Zone of skin (tissue), 1 donor: ENCODE results near the gene TUBA3C.

GRCh38 chr13:19181518-19181920 is at the start of gene TUBA3C:
Gene TUBA3C (minus strand): TSS chr13:19181824.
- RRBS: no CpG with 5 or more reads among the region's 27 CpGs

- RRBS: no CpG with 5 or more reads among the region's 17 CpGs
These were observed 64.7 kb downstream of the TPTE2 start for GRCh38 chr13:19496700-19496974.

DNA sequence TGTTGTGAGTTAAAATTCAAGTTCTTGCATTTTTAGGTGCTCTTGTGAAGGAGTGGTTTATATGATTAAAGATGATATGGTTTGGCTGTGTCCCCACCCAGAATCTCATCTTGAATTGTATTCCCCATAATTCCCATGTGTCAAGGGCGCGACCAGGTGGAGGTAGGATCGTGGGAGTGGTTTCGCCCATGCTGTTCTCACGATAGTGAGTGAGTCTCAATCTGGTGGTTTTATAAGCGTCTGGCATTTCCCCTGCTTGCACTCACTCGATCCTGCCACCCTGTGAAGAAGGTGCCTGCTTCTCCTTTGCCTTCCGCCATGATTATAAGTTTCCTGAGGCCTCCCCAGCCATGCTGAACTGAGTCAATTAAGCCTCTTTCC is 2.2 kb downstream of the MPHOSPH8 start:
- RRBS: no CpG with 5 or more reads among the region's 8 CpGs

- RRBS: no CpG with 5 or more reads among the region's 14 CpGs
These were observed 55.1 kb downstream of the MPHOSPH8 start for GRCh38 chr13:19688166-19689400.

GRCh38 chr13:20177002-20177604 is 15.6 kb downstream of the GJB2 start:
- RRBS: 6% methylated on average over 14 of the region's 52 CpGs

DNA sequence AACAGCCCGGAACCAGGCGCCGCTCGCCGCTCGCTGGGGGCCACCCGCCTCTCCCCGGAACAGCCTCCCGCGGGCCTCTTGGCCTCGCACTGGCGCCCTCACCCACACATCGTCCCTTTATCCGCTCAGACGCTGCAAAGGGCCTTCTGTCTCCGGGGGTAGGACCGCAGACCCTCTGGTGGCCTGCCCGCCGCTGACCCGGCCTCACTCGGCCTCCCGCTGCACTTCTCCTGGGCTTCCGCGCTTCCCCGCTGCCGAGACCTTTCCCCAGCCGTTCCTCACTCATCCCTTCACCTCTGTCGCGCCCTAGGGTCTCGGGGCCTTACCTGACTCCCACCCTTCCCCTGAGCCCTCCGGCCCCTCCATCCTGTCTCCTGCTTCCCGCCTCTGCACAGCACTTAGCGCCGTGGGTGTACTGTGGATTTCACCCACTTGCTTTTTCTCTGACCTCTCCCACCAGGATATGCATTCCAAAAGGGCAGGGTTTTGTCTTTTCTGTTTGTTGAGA is 69.7 kb upstream of the GJB6 start:
- RRBS: 36% methylated on average over 18 of the region's 34 CpGs

- RRBS: no CpG with 5 or more reads among the region's 14 CpGs
These were observed 108.5 kb upstream of the GJB6 start for GRCh38 chr13:20340501-20341120.

DNA sequence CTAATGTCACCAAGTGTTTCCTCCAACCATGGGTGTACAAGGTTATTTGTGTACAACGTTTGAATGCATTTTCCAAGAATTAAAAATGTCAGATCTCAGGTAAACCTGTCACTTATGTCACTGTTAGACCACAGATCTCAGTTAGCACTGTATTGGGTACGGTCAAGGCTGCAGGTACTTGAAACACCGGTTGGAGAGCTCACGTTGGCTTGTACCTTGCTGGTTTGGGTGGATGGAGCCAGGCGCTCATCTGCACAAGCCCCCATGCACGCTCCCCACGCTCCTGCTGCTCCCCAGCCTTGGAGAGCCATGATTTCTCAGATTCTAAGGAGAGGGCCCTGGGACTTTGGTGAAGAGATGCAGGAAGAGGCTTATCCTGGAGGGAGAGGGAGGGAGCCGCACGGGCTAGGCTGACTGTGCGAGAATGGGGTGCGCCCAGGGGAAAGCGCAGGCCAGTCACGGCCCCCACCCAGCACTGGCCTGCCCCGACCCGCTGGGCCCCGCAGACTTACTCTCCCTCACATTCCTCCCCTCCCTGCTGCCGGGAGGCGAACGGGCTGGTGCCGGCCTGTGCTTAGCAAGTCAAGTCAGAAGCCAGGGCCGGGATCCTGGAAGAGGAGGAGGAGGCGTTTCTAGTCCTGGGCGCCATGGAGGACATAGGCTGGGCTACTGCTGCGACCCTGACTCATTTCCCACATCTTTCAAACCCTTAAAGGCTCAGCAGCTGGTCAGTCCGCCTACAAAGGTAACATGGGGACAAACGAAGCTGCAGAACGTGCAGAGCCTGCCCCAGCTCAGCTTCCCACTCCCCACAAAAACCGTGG is 120.1 kb downstream of the CRYL1 start:
- RRBS: no CpG with 5 or more reads among the region's 28 CpGs

GRCh38 chr13:20461395-20461786 is 64.3 kb downstream of the CRYL1 start:
- RRBS: no CpG with 5 or more reads among the region's 2 CpGs

- RRBS: no CpG with 5 or more reads among the region's 7 CpGs
These were observed 21.9 kb downstream of the CRYL1 start for GRCh38 chr13:20503624-20504237.

DNA sequence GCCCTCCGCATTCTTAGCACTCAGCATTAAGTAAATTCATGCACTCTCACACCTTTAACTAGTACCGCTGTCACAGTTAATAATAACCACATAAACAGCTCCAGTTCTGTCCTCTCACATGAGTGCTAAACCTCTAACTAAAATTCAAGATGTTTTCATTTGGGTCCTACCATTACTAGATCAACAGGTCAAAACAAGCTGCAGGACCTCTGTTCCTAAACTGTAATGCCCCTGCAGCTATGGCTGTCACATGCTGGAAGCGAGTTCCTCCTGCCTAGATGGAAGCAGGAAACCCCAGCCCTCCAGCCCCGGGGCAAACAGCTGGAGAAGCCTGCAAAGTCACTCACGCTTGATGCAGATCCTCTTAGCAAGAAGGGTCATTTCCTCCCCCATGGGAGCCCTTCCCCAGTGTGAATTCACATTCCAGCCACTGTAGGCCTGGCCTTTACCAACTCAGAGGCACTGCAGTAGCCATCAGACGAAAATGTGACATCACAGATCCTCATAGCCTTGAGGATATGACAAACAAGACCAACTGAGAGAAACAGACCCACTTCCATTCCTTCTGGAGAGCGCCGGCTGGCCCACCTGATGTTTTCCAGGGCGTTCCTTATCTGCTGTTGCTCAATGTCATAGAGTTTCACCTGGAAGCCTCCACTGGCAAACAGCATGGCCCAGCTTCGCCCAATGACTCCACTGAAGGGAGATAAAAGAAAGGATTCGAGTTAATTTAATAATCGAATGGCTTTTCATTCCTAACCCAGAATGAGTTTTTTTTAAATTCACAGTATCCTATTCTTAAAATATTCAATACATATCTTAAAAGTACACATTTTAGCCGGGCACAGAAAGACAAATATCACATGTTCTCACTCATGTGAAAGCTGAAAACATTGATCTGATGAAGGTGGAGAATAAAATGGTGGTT is 13.5 kb downstream of the CRYL1 start:
- RRBS: no CpG with 5 or more reads among the region's 13 CpGs

DNA sequence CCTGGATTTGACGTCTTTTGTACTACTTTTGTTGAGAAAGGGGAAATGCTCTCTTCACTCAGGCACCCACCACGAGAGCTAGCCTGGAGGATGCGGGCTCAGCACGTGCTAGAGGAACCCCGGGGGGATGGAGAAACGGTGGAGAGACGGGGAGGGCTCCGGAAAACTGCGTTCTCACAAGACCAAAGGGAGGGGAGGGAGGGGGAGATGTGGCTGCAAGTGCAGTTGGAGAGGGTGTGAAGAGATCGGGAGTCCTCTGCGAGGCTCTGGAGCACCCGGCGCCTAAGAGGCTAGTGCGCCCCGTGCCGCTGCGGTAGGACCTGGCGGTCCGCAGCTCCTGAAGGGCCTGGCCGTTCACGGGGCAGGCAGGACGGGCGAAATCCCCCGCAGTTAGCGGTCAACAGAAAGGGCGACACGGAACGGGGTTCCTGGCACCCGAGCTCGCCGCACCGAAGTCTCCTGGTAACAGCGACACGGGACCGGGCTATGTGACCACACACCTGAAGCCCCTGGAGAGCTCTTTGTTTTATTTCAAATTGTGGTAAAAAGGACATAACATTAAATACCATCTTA is 43.5 kb upstream of the XPO4 start:
- RRBS: 29% methylated on average over 5 of the region's 35 CpGs

GRCh38 chr13:21673365-21674584 is 2.9 kb downstream of the FGF9 start:
- RRBS: 1% methylated on average over 50 of the region's 118 CpGs

DNA sequence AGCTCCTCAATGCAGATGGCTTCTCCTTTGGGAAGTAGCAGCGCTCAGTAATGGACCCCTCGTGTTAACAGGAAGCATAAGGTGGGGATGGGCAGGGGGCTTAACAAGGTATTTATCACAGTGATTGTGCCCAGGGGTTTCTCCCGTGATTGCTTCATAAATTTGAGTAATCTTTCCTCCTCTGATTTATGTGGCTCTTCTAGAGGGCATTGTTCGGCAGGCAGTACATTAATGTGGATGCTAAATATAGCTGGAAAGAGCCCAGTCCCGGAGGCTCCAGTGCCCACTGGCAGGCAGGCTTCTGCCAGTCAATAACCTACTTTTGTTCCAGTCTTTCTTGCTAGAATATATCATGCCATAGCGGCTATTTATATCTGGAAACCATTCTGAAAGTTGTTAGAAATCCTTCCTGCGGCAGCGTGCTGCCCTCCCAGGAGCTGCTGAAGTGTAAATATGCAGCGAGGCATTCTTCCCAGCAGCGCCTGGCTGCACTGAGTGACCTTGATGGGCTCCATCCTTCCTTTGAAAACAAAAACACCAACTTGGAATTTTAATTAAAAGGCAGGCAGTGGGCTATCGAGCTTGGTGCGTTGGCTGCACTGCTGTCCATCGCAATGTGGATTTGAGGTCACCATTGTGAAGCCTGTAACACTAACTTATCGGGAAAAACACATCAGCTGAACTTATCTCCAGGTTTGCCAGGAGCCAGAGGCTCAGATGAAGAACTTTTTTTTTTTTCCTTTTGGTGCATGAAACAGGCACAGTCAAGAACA is 65.1 kb downstream of the FGF9 start:
- RRBS: no CpG with 5 or more reads among the region's 14 CpGs

- RRBS: no CpG with 5 or more reads among the region's 3 CpGs
These were observed 161.6 kb downstream of the FGF9 start for GRCh38 chr13:21832523-21832722.

- RRBS: no CpG with 5 or more reads among the region's 7 CpGs
These were observed 223.7 kb downstream of the FGF9 start for GRCh38 chr13:21894552-21895060.

GRCh38 chr13:21964802-21965009 is 293.8 kb downstream of the FGF9 start:
- RRBS: no CpG with 5 or more reads among the region's 3 CpGs

GRCh38 chr13:22114597-22115555 is 444.0 kb downstream of the FGF9 start:
- RRBS: no CpG with 5 or more reads among the region's 9 CpGs

- RRBS: no CpG with 5 or more reads among the region's 33 CpGs
These were observed 253.8 kb upstream of the SGCG start for GRCh38 chr13:22926977-22927480.